GM06990 (cell line): ENCODE data around the genes AATF, TBC1D3D, TBC1D3C and EPOP.

DNA sequence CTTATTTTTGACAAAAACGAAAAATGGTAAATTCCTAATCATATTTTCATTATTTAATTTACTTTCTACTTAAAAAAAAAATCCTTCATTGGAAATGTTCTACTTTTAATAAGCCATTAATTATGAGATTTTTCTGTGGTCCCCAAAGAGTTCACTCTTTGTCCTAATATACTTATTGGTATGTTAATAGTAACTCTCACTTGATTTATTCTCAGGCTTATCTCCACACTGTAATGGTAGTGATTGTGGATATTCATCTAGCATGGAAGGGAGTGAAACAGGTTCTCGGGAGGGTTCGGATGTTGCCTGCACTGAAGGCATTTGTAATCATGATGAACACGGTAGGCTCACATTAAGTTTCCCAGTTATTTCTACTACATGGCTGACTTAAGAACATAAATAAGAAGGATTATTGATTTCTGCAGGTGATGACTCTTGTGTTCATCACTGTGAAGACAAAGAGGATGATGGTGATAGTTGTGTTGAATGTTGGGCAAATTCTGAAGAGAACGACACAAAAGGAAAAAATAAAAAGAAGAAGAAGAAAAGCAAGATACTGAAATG, 6.0 kb upstream of the DHRS11 start:
- RRBS, result no CpG with 5 or more reads among the region's 5 CpGs

- RRBS, result no CpG with 5 or more reads among the region's 9 CpGs
Measured at GRCh38 chr17:36590559-36591276, 961 bp upstream of the DHRS11 start.

DNA sequence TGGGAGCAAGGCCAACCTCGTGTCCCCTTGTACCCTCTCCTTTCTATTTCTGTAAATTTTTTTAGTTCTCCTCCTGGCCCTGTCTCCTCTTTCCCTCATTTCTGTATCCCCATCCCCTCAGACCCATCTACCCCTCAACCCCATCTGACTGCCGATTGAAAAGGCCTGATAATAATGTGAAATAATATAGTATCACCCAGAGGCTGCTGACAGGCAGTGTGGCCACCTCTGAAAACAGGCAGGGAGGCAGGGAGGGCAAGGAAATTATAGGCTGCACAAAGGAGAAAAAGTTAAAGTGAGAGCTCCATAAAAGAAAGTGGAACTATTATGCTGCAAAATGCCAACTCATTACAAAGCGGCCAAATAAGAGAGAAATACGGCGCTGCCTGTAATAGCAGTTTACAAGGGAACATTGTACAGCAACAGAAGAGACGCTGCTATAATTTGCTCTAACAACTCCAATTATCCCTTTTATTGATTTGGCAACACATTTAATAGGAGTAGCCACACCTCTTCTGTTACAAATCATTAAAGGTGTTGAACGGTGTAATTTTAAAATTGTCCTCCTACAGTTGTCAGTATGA, 120.1 kb downstream of the MRM1 start:
- RRBS, result no CpG with 5 or more reads among the region's 7 CpGs

DNA sequence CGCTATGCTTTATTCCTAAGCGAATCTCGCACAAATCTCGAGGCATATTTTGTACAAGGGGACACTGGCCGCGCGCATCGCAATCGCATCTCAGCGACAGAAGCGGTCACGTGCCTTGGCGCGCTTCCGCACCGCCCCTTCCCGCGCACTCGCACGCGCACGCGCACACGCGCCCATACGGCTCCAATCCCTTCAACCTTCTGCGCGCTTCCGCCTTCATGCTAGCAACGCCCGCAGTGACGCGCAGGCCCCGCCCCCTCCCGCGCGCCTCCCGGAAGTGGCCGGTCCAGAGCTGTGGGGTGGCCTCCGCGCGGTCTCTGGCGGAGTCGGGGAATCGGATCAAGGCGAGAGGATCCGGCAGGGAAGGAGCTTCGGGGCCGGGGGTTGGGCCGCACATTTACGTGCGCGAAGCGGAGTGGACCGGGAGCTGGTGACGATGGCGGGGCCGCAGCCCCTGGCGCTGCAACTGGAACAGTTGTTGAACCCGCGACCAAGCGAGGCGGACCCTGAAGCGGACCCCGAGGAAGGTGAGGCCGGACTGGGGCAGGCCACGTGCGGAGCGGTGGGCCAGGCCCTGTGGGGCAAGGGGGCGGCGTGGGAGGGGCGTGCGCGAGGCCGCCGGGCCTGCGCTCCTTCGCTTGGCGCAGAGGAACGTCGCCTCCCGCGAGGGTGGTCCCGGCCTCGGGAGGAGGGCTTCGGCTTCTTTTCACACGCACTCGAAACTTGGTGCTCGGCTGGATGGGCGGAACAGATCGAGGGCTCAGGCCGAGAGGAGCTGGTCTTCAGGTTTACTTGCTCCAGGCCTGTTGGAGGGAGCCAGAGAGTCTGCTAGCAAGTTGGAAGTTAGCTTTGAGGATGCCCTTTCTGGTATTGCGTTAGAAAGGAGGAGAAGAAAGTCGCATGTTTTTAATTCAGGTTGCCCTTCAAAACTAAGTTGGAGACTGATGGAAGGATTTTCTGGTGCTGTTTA, at the start of gene AATF:
AATF (plus strand) TSS at position 265 of the 970 bp plus-strand sequence.
- RRBS, result no CpG with 5 or more reads among the region's 94 CpGs

DNA sequence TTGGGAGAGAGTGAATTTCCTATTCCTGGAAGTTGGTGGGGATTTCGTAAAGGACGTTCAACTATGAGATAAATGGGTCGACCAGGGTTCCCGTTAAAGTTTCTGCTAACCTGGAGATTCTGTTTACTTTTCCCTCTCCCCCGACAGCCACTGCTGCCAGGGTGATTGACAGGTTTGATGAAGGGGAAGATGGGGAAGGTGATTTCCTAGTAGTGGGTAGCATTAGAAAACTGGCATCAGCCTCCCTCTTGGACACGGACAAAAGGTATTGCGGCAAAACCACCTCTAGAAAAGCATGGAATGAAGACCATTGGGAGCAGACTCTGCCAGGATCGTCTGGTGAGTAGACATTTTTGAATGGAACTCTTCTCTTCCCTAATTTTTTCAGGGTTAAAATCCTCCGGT, 1.3 kb downstream of the AATF start:
- RRBS, result no CpG with 5 or more reads among the region's 9 CpGs

- RRBS, result no CpG with 5 or more reads among the region's 17 CpGs
Measured at GRCh38 chr17:37066010-37066490, 117.3 kb downstream of the AATF start.

DNA sequence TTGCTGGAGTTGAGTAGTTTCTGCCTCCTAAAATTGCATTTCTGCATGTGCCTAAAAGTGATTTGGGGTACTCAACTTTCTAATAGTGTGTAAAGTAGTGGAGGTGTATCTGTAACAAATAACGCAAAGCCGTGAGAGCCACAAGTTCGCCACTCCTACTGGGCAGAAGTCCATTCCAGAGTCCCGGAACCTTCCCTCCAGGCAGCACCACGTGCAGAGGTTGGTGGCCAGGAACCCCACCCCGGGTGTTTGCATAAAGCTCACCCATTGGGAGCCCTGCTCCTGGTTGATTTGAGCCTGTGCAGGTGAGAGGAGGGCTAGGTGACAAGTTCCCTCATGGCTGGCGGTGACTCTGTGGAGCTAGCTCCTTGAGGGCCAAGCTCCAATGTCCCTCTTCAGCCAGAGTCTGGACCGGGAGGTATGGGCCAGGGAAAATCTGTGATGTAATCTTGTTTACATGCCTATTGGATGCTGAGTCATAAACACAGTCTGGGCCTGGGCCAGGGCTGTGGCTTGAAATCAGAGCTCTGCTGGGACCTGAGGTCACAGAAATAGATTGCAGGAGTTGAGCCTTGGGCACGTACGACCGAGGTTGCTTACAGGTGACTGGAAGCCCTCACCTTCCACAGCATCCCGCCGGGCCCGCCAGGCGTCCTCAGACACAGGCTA, 118.8 kb downstream of the AATF start:
- RRBS, result no CpG with 5 or more reads among the region's 15 CpGs

- RRBS, result no CpG with 5 or more reads among the region's 8 CpGs
Measured at GRCh38 chr17:37097634-37098107, 148.9 kb downstream of the AATF start.

GRCh38 chr17:37587495-37588162, 21.6 kb downstream of the SYNRG start:
- RRBS, result no CpG with 5 or more reads among the region's 4 CpGs

DNA sequence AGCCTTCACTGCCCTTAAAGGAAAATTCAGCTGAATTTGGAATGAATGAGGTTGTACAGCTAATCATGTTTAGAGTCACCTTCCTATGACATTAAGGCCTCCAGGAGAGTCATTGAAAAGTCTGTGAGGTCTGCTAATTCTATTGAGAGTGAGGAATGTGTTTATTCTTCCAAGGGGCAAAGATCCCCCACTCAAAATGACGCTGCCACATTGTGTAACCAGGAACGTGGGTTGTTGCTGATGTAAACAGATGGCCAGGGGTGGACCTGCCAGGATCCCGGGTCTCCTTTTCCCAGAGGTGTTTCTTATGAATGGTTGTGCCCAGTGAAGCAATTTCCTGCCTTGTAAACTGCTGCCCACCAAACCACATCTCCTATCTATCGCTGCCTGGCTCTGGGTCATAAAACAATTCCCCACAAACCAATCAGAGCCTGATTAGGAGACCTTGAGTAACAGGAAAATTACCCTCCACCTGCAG, 32.8 kb upstream of the DDX52 start:
- RRBS, result no CpG with 5 or more reads among the region's 4 CpGs

- RRBS, result no CpG with 5 or more reads among the region's 5 CpGs
Measured at GRCh38 chr17:37725475-37726038, 19.3 kb downstream of the HNF1B start.

- RRBS, result no CpG with 5 or more reads among the region's 20 CpGs
Measured at GRCh38 chr17:38003565-38004234, at the start of gene TBC1D3D. Gene TBC1D3D (plus strand): TSS chr17:38003976.

GRCh38 chr17:38068507-38068877, at the start of gene TBC1D3C:
Gene TBC1D3C (minus strand): TSS chr17:38068634.
- RRBS, result no CpG with 5 or more reads among the region's 10 CpGs

DNA sequence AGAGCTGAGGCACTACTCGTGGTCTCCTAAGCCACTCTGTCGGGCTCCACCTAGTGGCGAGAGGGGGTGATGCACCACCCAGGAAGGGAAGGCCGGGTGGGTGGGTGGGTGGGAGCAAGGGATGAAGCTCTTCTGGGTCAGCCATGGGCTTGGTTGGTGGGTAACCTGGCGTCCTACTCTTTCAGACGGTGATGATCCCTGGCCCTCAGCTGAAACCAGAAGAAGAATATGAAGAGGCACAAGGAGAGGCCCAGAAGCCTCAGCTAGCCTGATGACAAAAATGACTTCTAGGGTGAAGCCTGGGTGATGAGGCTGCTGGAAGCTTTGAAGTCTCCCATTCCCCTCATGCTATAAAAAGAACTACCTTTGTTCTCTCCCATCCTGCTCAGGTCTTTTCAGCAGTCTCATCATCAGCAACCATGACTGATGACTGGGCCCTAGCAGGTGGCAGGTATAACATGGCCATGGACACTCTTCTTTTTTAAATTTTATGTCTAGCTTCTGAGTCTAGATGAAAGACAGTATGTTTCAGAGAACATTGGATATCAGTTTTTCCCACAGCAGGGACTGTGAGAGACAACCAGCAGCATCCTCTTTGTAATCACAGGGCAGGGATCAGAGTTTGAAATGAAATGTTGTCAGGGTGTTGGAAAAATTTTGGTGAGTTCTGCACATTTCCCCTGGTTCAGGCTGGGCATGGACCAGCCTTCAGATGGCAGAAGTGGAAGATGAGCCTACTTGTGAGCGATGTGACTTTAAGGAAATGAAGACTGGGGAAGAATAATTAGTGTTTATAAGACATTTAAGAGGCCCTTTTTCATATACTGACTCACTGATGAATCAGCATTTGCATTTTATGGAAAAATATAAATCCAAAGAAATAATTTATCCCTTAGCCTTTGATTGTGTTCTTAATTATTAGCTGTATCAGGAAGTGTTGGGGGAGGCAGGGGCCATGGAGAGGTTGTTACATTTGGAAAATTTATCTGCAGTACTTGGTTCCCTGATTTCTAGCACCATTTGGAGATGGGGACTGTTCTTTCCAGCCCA, 21.1 kb downstream of the GPR179 start:
- RRBS, result no CpG with 5 or more reads among the region's 7 CpGs

DNA sequence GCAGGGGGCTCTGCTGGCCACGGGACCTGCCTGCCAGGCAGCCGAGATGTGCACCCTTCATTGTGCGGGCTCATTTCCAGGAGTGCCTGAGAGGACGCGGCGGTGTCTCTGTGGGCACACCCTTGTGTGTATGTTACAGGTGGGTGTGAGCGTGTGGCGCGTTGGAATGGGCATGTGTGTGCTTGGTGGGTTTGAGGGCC, 15.9 kb downstream of the ARHGAP23 start:
- RRBS, result no CpG with 5 or more reads among the region's 9 CpGs

- RRBS, result no CpG with 5 or more reads among the region's 6 CpGs
Measured at GRCh38 chr17:38585019-38585446, 20.7 kb downstream of the SRCIN1 start.

DNA sequence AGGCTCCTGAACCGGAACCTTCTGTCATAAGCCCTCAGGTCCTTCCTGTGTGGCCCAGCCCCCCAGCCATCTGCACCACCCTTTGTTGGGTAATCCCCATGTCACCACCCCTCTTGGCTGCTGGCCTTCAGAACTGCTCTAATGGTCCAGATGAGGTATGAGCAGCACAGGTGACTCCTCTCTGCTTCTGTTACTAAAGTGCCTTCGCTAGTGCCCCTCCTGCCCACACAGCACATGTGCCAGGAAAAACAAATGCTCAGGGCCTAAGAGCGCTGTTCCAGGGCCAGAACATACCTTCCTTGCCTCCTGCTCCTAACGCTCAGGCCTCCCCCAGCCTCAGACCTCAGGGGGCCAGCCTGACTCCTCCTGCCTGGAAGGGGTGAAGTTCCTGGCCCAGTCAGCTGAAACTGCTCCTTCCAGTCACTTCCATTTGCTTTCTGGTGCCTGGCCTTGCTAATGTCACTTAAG, 14.4 kb downstream of the SRCIN1 start:
- RRBS, result no CpG with 5 or more reads among the region's 4 CpGs

GRCh38 chr17:38606888-38607465, 1.2 kb upstream of the SRCIN1 start:
- RRBS, result no CpG with 5 or more reads among the region's 5 CpGs

GRCh38 chr17:38674807-38675462, at the start of gene EPOP:
Gene EPOP (minus strand): TSS chr17:38674957.
- RRBS, result no CpG with 5 or more reads among the region's 68 CpGs

DNA sequence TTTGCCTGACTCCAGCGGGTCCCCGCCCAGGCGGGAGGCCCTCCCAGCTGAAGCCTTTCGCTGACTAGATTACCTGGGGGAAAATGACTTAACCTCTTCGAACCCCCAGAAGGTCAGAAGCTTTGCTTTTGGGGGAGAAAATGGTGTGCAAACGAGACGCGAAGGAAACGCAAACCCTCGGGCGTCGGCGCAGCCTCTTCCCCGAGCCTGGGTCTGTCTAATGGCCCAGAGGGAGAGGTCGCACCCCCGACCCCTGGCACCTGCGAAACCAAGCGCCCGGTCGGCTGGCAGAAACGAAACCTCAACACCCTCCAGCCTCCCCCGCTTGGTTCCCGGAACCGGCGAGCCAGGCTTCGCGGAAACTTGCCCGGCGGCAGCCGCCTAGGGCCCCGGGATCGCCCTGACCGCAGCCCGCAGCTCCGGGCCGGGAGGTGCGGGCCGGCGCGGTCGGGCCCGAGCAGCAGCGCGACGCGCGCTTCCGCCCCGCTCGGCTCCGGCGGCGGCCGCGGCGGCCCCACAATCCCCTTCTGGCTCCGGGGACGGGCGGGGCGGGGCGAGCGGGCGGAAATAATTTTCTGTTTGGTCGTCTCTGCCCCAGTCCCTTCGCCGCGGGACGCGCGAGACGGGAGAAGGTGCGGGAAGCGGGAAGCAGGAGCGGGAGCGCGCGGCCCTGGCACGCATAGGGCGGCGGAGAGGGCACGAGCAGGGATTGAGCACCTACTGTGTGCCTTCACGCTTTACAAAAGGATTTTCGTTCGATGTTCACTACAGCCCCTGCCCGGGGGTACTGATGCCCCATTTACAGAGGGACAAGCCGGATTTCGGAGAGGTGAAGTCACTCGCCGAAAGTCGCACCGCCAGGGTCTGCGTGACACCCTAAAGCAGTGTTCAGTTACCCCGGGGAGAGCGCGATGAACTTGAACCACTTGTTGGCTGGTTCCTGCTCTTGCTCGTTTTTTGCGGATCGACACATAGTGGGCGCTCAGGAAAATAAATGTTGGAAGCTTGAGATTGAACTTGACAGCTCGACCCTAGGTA, 2.9 kb upstream of the MLLT6 start:
- RRBS, result no CpG with 5 or more reads among the region's 100 CpGs